ENCODE measurements around a stretch of chr11.

DNA sequence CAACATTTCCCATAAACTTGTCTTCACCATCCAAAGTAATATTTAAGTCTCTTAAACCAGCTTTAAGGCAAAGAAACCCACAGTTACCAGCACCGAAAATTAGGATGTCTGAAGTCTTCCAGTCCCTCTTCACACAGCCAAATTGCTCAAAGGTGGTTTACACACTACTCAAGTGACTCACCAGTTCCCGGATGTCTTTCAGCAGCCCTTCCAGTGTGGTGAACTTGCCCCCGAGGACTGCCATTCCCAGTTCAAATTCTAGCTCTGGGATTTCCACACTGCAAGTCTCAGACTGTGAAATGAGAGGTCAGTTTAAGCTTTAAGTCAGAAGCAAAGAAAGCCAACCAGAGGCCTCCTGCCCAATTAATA lies 5.1 kb downstream of the ZPR1 start:
- PRO-cap, result no peak

GRCh38 chr11:116783510-116783843 lies 4.3 kb downstream of the ZPR1 start:
- PRO-cap, result no peak

DNA sequence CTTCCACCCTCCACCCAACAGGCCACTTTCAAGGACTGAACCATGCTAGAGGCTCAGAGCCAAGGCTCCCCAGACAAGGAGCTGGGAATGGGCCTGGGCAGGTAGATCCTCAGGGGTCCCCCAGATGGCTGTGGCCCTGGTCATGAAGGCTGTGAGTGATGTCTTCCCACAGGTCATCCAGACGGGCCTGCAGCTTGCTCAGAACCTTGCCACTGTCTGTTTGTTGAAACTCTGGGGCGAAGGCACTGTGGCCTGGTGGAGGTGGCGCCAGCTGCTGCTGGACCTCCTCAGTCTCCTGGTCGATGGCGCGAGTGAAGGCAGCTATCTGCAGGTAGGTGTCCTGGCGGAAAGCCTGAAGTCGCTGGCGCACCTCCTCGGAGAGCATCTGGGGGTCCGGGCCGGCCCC lies 1.7 kb downstream of the APOA5 start:
- PRO-cap, result no peak

DNA sequence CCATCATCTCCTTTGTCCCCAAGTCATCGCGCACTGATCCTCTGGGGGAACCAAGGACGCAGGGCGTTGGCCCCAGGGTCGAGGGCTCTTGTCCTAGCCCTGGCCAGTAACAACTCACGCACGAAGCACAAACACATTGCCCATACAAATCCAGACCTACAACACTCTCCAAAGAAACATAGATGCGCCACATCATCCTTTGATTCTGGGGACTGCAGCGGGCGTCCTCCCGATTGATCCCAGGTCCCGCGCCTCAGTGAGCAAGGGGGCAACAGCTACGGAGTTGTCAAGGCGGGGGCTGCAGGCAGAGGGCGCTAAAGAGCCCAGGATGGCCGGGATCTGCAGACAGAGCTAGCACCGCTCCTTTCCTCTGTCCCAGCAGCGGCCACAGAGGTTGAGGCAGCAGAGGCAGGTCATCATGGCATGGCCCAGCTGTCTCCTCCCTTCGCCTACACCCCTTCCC lies 537 bp downstream of the APOA5 start:
- PRO-cap, result unidirectional peak, plus-strand start at position 326 of the sequence

DNA sequence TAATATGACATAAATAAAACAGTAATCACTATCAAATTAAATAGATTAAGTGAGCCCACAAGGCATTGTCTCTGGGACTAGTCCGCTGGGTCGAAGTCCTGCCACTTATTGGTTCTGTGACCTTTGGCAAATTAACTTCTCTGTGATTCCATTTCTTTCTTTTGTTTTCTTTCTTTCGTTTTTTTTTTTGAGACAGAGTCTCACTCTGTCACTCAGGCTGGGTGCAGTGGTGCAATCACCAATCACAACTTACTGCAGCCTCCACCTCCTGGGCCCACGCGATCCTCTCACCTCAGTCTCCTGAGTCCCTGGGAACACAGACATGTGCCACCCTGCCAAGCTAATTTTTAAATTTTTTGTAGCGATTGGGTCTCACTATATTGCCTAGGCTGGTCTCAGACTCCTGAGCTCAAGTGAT lies 14.7 kb upstream of the APOA5 start:
- PRO-cap, result no peak

- PRO-cap, result no peak
These were observed 1.9 kb downstream of the APOA4 start for GRCh38 chr11:116821239-116821645.

- PRO-cap, result no peak
These were observed 2.7 kb downstream of the APOA1 start for GRCh38 chr11:116834728-116835102.

DNA sequence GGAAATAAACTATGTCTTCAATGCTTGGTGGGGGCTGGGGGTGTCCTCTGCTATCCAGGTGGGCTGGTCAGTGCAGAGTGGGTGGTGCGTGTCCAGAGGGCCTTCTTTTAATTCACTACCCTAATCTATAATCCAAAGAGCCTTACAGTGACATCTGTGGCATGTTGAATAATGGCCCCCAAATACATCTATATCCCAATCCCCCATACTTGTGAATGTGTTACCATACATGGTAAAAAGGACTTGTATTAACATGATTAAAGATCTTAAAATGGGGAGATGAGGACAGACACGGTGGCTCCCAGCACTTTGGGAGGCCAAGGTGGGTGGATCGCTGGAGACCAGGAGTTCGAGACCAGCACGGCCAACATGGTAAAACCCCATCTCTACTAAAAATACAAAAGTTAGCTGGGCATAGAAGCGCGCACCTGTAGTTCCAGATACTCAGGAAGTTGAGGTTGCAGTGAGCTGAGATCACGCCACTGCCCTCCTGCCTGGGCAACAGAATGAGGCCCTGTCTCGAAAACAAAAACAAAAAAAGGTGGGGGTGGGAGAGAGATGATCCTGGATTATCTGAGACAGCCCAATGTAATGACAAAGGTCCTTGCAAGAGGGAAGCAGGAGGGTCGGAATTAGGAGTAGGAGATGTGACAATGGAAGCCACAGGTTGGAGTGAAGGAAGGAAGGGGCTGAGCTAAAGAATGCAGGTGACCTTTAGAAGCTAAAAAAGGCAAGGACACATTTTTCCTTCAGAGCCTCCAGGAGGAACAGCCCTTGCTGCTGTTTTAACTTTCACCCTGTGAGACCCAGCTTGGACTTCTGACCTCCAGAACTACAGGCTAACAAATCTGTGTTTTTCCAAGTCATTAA lies 87.5 kb upstream of the APOA1 start:
- PRO-cap, result no peak

GRCh38 chr11:116927014-116927761 lies 89.8 kb upstream of the APOA1 start:
- PRO-cap, result no peak

DNA sequence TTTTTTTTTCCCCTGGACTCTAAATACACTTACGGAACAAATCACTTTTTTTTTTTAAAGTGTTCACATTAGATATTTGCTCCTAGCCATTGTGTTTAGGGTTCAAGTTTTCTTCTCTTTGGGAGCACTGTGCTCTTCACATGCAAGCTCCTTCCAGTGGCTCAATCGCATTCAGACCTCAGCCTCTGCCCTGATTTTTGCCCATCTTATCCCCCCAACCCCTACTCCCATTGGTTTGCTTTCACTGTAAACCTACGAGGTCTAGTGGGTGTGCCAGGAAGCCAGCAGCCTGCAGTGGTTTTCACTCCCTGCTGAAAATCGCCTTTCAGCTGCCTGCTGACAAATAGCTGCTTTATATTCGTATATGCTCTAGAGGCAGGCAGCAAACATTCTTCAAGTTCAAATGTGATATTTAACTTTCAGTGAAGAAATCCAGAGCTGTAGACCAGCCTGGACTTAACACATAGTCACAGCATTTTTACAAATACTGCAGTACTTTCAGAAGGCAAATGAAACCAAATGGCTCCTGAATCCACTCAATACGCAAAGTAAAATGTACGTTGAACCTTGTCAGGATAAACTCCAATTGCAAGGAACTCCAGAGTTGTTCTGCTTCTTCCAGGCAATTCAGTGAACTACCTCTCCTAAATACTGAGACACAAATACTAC lies 92.8 kb upstream of the APOA1 start:
- PRO-cap, result no peak

- PRO-cap, result no peak
These were observed 99.3 kb upstream of the APOA1 start for GRCh38 chr11:116936635-116937140.

DNA sequence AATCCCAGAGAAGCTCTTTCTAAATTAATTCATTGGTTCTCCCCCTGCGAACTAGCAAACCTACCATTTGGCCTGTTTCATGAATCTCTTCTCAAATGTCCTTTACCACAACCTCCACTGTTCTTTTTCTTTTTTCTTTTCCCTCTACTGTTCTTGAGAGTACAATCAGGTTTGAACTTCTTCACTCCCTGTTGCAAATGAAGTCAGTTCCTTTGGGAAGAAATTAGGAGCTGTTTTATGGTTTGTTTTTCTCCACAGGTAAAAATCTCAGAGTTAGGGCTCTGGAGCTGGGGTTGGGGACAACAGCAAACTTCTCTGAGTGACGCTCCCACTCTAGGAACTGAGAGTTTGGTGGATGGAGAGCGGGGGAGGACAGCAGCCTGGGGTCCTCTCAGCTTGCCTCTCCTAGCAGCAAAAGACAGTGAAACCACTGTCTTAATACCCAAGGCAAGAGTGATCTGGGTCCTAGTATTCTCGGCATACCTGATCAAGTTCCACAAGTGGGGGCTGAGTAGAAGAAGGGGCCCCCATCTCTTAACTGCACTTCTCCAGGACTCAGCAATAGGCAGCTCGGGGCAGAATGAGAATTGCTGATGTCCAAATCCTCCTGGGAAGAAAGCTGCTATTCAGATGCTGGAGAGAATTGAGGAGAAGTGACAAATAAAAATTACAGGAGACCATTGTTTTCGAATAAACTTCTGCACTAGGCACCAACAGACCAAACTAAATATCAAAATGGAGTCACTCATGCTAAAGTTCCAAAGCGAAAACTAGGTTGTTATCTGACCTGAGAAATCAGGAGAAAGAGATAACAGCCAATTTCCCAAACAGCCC lies 112.4 kb upstream of the APOA1 start:
- PRO-cap, result no peak

DNA sequence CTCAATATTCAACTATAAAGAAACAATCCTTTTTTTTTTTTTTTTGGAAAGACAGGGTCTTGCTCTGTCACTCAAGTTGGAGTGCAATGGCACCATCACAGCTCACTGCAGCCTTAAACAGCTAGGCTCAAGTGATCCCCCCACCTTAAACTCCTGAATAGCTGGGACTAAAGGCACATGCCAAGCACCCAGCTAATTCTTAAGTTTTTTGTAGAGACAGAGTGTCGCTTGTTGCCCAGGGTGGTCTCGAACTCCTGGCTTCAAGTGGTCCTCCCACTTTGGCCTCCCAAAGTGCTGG lies 31.8 kb downstream of the SIK3 start:
- PRO-cap, result no peak

DNA sequence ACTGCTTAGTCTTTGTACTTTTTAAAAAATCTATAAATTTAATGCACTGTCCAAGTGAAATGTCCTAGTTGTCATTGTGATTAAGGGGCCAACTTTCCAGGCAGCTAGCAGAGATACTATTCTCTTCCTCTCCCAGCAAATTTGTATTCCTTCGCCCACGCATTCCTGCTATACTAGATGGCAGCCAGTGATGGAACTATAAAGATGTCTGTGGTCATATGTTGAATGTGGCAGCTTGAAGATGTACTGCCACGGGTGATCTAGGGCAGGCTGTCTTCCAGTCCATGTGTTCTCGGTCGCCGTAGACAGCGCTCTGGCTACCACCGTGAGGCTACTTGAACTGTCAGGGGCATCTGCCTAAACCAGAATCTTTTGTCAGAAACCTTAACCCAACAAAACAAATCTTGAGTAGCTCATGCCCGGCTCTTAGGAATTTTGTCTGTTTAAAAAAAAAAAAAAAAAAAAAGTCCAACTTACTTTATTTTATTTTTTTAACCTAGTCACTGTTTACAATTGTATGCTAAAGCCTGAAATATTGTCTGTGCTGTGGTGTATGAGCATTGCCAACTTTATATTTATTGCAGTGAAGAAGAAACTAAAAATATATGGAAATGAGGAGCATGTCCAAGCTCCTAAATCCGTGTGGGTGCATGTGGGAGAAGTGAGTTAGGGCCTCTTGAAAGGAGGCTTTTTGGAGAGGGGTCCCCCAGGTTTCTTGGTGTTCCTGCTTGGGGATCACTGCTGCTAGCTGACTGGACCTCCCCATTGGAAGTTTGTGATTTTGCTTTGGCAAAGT lies 8.2 kb upstream of the SIDT2 start:
- PRO-cap, result no peak

DNA sequence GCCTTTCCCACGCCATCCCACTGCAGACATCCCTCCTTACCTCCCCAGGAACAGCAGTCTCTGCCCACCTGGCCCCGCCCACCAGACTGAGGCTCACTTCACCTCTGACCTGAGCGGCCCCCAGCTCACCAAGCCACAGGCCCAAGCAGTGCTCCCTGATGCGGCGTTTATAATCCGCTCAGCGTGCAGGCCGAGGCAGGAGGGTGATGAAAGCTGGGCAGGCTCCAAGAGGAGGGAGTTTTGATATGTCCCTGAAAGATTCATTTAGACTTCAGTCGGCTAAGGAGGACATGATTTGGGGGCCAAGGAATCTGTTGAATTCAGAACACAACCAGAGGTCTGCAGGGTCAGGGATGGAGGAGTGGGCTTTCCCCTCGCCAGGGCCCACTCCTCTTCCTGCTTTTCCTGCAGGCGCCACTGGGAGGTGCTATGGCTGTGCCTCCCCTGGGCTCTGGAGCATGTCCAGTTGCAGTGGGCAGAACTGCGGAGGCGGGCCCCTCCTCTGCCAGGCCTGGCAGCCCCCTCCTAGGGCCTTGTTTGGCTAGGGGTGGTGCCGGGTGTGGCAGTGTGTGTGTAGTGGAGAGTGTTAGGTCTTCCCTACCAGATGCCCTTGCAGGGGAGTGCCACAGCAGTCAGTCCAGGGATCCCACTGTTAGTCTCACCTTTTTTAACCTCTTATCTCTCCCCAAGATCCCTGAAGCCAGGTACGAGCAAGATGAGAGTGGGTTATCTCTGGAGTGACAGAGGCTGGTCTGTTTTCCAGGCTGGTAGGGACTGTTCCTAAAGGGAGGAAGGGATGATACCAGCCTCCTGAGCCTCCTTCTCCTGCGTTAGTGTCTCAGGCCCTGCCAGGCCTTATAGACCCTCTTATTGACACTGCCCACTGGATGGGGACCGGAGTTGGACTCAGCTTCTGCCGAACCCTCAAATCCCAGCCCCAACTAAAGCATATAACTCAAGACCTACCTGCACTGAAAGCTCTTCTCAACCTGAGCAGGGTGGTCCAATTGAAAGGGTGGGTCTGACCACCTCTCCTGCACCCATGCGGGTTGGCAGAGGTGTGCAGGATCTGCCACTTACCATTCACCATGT lies 1.2 kb upstream of the TAGLN start:
- PRO-cap, result no peak

- PRO-cap, result no peak
These were observed 26.9 kb downstream of the BACE1 start for GRCh38 chr11:117288784-117289937.

DNA sequence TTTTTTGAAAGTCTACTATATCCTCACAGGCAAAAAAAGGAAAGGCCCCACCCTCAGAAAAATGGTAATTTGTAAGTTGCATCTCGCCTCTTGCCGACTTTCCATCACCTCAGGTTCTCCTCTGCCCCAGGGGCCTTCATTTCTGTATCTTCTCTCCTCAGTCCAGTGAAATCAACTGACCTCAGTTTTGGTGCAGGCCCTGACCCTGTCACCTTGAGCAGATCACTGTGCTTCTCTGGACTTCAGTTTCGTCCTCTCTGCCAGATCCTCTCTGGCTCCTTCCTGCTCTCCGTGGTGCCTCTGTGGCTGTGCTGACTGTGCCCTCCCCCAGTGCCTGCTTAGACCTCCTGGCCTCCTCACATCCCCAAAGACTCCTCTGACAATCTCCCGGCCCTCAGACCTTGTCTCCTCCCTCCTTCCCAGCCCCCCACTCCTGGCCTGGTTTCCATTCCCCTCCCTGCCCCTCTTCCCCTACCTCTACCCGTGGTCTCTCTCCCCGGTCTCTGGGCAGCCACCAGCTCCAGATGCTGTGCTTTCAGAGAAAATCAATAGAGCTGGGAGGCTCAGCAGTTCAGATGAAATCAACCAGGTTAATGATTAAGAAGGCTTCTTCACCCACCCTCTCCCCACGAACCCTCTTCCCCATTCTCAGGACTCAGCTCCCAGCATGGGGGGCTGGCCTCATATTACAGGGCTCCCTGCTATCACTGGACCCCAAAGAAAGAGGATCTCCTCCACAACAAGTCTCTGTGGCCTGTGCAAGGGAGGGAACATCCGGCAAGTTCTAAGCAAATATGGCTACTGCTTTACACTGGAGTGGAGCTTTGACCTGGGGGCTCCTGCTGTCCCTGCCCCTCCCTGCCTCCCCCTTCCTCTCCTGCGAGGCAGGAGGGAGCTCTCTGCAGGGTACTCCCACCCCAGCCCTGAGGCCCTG lies 16.6 kb downstream of the BACE1 start:
- PRO-cap, result no peak

- PRO-cap, result no peak
These were observed 6.8 kb downstream of the BACE1 start for GRCh38 chr11:117309113-117309742.

GRCh38 chr11:117371027-117371471 lies 43.4 kb downstream of the CEP164 start:
- PRO-cap, result no peak

DNA sequence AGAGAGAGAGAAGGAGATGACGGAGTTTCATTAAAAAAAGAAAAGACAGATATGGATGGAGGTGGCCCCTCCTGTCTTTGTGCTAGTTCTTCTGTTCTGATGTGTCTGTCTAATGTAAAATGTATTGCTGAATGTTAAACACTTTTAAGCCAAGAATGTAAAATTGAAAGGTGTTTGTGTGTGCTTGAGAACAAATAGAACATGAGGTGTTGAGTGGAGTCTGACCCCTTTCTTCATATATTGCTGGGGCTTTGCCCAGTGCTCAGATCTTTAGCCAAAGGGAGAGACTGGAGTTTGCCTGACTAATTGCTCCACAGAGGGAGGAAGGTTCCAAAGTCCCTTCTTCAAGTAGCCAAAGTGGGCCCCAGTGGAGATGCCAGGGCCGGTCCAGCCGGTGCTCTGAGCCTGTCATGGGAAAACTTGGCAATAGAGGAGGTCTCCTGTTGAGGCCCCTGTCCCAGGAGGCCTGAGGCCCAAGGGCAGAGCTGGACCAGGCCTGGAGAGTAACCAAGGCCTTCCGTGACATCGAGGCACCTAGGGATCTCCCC lies 112.4 kb downstream of the DSCAML1 start:
- PRO-cap, result no peak

Data from REH cell (cell line).